Measurements from ENCODE around the genes TRIM31 and GNL1.

- RRBS = no CpG with 5 or more reads among the region's 1 CpG
Measured at GRCh38 chr6:30097920-30098294, 15.0 kb downstream of the TRIM31 start.

DNA sequence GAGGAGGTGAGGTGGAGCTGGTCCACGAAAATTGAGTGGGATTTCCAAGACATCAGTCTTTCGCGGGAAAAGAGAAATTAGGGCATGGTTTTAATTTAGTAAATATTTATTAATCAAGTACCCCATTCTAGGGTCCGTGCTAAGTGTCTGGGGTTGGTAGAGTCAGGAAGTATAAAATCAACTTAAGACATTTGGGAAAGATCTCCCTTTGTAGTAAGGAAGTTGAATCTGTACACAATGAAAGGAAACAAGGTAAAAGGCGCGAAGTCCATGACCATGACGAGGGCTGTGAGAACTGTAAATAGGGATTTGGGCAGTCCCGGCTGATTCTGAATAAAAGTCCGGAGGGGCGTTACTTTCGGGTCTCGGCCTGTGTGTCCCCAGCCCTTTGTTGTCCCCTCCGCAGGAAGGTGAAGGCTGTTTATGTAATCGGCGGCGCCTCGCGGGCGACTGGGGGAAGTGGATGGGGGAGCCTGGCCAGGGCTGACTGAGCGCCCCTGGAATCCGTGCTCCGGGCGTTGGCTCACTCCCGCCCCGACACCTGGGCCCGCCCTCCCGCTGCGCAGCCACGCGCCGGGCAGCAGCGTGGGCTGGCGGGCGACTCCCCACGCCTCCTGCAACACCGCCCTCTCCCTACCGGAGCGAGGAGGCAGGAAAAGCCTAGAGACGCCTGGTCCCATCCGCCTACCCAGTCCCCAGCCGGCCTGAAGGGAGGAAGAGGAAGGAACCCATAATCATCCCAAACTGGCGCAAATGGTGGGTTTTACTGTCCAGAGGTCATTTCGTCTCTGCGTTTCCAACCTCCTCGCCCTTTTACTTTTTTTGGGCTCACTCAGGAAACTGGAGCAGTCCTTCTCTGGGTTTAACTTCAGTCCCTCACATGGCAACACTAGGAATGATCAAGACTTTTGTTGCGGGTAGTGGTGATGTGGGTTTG is 12.2 kb downstream of the TRIM31 start:
- RRBS = under 1% methylated on average over 20 of the region's 46 CpGs

- RRBS = 3% methylated on average over 19 of the region's 49 CpGs
Measured at GRCh38 chr6:30101949-30102819, 10.7 kb downstream of the TRIM31 start.

DNA sequence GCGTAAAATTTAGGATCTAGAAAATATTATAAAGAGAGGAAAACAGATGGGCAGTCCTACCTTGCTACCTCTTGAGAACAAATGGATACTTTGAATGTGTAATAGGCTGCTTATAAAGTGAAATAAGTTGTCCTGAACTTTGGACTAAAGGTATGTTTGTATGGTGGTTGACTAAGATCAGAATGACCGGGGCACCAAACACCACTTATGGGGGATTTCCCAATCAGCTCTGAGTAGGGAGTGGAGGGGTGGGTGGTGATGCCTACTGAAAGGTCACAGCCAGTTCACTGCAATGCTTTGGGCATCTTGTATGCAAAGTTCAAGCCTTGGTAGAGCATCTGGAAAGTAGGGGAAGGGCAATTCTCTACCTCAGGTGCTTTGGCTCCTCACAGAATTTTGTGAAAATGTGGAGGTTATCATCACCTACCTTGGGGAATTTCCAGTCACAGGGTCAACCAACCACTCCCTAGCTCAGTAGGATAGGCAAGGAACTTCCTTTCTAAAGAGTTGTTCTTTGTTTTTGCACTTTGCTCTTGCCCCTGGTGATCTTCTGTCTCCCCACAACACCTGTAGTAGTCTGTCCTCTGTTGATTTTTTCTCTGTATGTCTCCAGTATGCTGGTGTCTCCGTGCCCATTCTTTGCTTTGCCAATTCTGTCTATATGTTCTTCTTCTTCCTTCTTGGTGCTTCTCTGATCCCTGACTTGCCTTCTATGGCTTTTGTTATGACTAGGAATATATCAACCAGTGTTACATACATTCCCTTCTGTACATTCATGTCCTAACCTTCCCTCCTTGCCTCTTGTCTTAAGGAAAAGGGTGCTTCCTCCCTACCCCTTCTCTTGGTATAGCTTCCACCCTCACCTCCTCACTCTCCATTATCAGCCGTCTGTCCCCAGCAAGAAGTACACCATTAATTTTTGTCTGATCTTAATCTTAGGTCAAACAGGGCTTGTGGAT is at the start of gene TRIM31:
TSS of gene TRIM31 (minus strand) at position 87 of the 959 bp plus-strand sequence.
- RRBS = no CpG with 5 or more reads among the region's 4 CpGs

DNA sequence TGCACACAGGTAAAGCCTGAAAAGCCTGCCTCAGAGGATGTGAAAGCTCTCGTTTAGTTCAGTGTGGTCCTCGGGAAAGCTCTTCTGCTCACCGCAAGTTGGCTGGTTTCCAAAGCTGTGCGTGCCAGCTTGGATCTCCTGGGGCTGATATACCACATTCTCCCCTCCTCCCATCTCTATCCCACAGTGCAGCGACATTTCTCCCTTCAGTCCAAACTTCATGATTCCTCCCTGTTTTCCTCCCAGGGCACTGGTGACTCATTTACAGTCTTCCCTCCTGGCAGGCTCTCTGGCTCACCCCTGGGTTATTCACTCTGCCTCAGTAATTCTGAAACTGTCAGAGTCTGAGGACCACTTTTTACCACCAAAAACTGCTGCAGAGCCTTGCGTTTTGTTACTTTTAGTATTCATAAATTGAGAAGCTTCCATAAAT is 6.3 kb downstream of the TRIM10 start:
- RRBS = no CpG with 5 or more reads among the region's 6 CpGs

- RRBS = no CpG with 5 or more reads among the region's 5 CpGs
Measured at GRCh38 chr6:30156028-30156650, 4.9 kb downstream of the TRIM10 start.

- RRBS = 94% methylated on average over 7 of the region's 24 CpGs
Measured at GRCh38 chr6:30198599-30199064, 14.6 kb downstream of the TRIM26 start.

DNA sequence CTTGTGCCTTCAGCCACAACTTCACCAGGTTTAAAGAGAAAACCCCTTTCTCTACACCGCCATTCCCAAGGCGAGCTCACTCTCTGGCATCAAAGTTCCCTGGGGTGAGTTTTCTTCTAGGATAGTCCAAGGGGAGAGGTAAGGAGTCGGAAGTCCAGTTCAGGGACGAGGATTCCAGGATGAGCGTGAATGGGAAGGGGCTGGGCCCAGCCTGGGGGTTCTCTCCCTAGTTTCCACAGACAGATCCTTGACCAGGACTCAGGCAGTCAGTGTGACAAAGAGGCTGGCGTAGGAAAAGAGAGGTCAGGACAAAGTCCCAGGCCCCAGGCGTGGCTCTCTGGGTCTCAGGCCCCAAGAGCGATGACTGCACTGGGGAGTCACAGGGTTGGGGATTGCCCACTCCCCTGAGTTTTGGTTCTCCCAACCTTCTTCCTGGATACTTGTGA is 45.9 kb upstream of the TRIM26 start:
- RRBS = no CpG with 5 or more reads among the region's 8 CpGs

- RRBS = no CpG with 5 or more reads among the region's 3 CpGs
Measured at GRCh38 chr6:30317345-30318198, 9.2 kb upstream of the TRIM39 start.

- RRBS = no CpG with 5 or more reads among the region's 4 CpGs
Measured at GRCh38 chr6:30325279-30325642, 1.5 kb upstream of the TRIM39 start.

DNA sequence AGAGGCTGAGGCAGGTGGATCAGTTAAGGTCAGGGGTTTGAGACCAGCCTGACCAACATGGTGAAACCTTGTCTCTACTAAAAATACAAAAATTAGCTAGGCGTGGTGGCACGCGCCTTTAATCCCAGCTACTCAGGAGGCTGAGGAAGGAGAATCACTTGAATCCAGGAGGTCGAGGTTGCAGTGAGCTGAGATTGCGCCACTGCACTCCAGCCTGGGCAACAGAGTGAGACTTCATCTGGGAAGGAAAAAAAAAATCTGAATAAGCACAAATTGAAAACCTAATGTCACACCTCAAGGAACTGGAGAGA is 40.0 kb downstream of the RPP21 start:
- RRBS = no CpG with 5 or more reads among the region's 5 CpGs

- RRBS = no CpG with 5 or more reads among the region's 6 CpGs
Measured at GRCh38 chr6:30550145-30551294, 5.8 kb downstream of the GNL1 start.

DNA sequence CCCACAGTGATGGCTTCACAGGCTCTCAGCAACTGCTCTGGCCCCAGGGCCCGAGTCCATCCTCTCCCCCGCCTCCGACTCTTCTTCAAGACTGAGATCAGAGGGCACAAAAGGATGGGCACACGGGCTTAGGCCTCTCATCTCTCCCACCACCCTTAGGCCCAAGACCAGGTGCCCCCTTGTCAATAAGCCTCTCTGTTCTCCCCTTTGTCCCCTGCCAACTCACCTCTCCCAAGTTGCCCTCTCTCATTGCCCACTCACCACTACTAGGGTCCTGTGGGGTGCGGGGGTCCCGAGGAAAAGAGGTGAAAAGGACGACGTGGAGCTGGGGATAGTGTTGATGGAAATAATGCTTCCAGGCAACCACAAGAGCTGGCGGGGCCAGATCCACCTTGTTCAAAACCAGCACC is 3.2 kb downstream of the GNL1 start:
- RRBS = no CpG with 5 or more reads among the region's 9 CpGs

- RRBS = under 1% methylated on average over 7 of the region's 75 CpGs
Measured at GRCh38 chr6:30555774-30556680, at the start of gene GNL1. GNL1 (minus strand) TSS chr6:30556489.

DNA sequence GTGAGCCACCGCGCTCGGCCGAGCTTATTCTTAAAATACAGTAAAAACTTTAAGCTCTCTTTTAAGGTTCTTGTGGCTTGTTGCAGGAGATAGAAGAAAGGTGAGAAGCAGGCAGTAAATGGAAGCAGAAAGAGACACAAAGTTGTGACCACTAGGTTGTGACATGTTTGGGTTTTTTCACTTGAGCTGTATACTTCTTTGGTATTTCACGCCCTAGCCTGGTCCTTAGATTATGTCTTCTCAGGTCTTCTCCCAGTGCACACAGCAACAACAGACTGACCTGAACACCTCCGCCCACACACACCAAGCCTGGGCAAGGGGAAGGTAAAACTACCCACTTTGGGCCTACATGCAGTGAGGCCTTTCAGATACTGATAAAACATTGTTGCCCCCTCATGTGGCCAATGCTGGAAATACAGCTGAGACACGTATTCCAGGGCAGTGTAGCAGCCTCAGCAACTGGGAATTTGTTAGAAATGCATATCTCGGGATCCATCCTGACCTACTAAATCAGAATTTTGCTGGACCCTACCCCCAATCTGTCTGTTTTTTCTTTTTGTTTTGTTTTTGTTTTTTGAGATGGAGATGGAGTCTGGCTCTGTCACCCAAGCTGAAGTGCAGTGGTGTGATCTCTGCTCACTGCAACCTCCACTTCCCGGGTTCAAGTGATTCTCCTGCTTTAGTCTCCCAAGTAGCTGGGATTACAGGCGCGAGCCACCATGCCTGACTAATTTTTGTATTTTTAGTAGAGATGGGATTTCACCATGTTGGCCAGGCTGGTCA is 19.7 kb downstream of the PPP1R10 start:
- RRBS = no CpG with 5 or more reads among the region's 11 CpGs

DNA sequence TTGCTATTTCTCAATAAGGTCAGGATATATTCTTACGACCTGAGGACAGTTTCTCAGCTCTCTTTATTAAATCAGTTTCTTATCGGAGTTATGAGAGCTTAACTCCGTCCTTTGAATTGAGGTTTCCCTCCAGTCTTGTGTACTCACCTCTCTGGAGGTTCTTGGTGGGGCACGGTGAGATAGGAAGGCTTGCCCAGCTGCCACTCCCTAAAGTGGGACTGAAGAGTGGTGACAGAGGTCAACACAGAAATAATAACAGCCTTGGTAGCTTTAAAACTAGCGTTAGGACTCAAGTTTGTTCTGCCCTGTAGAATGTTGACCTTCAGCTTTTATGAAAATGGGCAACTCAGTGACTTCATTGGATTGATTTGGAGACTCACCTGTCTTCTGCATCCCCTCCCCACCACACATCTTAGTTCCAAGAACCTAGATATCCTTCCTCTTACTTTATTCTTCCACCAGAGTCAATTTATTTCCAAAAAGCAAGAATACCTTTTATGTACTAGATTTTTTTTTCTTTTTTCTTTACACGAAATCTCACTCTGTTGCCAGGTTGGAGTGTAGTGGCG is 855 bp downstream of the MRPS18B start:
- RRBS = no CpG with 5 or more reads among the region's 7 CpGs

- RRBS = no CpG with 5 or more reads among the region's 7 CpGs
Measured at GRCh38 chr6:30633320-30633715, 6.6 kb downstream of the ATAT1 start.

DNA sequence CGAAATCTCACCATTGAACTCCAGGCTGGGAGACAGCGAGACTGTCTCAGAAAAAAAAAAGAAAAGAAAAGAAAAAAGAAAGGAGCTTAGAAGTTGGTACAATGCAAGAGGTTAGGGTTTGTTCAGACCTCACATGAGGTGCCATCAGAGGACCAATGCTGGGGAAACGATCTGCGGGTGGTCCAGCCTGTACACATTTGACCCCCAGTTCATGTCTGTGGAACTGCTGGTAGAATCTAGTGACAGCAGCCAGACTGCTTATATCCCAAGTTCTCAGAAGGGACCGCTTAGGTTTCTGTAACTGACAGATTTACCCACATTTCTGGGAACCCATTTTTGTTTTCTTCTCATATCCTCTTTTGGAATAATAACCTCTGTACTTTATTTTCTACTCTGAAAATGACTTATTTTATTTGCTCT is 4.7 kb downstream of the PPP1R18 start:
- RRBS = no CpG with 5 or more reads among the region's 5 CpGs

DNA sequence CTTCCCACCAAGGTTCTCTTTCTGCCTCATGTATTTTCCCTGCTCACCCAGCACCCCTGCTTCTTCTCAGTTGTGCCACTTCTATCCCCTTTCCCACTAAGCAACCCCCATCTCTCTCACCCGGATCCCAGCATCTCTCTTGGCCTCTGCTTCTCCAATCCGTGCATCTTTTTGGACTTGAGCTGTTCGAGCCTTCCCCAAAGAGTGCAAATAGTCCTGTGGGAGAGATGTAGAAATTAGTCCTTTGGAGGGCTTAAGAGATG is 2.2 kb downstream of the FLOT1 start:
- RRBS = no CpG with 5 or more reads among the region's 3 CpGs

DNA sequence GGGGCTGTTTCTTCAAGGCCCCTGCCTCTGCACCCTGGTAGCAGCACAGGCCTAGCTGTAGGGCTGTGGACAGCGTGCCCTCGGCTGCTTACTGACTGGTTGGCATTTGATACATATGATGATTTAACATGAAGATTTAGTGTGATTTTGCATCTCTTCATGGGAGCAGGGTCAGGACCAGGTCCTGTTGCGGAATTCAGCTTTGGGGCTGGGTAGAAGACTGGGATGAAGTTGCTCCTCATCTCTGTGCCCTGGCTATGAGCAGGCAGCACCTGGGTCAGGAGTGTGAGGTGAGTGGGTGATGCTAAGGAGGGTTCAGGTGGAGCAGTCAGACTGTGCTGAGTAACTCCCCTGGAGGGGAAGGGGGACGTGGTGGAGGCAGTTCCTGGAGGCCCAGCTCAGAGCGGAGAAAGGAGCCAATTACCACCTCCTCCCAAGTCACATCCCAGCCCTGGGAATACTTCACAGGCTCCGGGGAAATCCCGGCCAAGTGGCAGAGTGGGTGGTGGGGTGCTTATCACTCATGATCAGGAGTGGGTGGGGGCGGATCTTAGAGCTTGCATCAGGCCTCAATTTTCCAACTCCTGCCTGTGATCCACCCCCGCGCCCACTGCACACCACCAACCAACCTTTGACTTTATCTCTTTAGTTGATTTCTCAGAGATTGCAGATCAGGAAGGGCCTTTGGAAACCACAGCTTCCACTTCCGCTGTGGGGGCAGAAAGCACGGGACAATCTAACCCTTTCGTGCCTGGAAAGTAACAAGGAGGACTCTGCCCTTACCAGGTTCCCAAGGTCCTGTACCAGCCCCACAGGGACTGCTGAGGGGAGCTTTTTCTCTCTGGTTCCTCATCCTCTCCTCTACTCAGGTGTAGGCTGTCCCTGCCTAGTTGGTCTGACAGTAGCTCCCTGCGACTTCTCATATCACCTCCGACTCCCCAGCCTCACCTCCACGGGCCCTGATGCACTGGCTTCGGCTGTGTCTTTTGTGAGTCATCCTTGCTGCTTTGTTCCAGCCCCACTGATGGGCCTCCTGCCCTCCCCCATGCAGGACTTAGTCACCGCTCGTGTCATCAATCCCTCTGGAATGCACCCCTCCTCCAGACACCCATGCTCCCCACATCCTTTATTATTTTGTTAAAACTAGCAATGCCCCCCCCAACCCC is 24.8 kb upstream of the IER3 start:
- RRBS = no CpG with 5 or more reads among the region's 19 CpGs

All from renal cortical epithelial cell (primary cell).